Metastatic Lung Carcinoma in the Adrenal Gland (tissue), 1 donor: Measurements from ENCODE around the gene CCDC6.

DNA sequence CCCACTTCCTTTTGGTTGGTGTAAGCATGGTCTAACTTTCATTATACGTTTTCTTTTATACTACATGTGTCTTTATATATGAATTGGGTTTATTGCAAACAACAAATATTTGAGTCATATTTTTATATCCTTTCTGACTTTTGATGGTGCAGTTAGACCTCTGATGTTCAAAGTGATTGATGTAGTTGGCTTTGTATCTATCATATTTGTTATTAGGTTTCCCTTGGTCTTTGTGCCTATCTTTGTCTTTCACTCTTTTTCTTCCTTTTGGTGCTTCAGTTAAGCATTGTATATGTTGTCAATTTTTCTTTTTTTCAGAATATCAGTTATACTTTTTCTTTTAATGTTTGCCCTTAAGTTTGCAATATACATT is 705.8 kb upstream of the ZWINT start:
- PRO-cap: no peak

- PRO-cap: no peak
These were observed 161.1 kb downstream of the IPMK start for GRCh38 chr10:58106374-58107158.

DNA sequence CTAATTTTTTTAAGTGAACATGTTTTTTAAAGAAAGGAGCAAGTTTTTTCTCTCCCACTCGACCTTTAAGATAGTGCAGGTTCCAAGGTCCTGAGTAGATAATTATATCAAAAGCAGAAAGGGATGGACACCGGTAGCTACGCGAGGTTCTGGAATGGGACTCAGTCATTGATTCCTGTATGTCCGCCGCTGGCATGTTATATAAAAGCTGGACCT is 495 bp upstream of the CISD1 start:
- PRO-cap: no peak

- PRO-cap: no peak
These were observed 7.8 kb upstream of the UBE2D1 start for GRCh38 chr10:58327015-58327423.

DNA sequence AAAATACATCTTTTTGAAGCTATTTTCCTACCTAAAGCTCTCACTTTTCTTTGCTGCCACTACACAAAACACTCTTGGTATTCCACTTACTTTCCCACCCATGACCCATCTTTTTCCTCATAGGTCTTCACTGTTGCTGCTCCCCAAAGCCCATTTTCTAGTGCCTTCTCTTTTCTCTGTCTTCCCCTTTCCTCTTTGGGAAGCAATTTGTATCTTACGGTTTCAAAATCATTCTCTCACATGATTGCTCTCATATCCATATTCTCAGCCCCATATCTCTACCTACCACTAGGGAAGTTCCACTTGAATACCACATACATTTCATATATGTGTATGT is 3.2 kb upstream of the UBE2D1 start:
- PRO-cap: no peak

DNA sequence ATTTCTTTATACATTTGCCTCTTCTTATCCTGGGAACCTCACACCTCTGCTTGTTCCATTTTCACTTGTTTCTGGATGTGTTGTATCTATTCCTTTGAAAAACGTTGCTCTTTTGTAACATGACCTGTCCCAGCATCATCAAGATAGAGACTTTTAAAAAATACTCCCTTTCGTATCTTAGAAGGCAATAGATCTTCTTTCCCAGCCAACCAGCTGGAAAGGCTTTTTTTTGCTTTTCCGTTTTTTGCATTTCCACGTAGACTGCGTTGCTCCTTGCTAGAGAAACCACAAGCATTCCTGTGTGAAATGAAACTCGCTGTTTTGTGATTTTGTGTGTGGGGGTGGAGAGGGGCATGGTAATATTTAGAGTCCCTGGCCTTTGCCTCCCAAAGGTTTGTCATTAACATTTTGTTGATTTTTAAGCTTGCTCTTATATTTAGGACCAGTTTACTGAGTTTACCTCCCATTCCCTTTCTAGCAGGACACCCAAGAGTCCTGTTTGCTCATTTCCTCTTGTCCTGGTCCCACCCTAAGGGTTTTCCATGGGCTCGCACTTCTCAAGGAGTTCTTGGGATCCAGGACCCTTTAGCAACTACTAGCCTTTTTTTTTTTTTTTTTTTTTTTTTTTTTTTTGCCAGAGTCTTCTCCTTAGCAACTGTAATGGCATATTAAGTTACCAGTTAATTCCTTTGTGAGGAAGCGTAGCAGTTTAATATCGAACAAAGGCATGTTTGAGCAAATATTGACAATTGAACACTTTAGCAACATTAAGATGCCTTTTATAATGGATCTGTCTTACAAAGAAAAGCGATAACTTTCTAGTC is 243.6 kb downstream of the BICC1 start:
- PRO-cap: no peak

- PRO-cap: no peak
These were observed 717 bp downstream of the FAM13C start for GRCh38 chr10:59361613-59362050.

GRCh38 chr10:59812431-59812951 is 59.2 kb upstream of the MRLN start:
- PRO-cap: no peak

DNA sequence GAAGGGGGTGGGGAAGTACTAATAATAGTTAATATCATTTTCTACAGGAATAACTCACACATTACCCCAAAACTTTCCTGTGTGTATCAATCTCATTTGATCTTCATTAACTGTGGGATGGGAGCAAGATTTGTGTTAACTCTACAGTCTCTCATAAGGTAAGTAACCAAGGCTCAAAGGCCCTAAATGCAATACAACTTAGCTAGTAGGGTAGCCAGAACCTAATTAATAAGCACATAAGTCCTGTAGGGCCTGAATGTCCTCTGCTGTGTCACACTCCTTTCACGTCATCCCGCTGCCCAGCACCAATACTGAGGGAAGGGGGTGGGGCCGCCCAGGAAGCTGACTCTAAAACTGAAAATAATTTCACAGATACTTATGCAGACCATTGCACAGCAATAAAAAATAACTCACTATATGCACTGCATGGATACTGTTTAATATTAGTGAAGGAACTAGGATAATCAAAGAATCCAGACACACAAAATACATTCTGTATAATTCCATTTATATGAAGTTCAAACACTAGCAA is 13.7 kb downstream of the CCDC6 start:
- PRO-cap: no peak

GRCh38 chr10:59894068-59894680 is 12.2 kb downstream of the CCDC6 start:
- PRO-cap: no peak

DNA sequence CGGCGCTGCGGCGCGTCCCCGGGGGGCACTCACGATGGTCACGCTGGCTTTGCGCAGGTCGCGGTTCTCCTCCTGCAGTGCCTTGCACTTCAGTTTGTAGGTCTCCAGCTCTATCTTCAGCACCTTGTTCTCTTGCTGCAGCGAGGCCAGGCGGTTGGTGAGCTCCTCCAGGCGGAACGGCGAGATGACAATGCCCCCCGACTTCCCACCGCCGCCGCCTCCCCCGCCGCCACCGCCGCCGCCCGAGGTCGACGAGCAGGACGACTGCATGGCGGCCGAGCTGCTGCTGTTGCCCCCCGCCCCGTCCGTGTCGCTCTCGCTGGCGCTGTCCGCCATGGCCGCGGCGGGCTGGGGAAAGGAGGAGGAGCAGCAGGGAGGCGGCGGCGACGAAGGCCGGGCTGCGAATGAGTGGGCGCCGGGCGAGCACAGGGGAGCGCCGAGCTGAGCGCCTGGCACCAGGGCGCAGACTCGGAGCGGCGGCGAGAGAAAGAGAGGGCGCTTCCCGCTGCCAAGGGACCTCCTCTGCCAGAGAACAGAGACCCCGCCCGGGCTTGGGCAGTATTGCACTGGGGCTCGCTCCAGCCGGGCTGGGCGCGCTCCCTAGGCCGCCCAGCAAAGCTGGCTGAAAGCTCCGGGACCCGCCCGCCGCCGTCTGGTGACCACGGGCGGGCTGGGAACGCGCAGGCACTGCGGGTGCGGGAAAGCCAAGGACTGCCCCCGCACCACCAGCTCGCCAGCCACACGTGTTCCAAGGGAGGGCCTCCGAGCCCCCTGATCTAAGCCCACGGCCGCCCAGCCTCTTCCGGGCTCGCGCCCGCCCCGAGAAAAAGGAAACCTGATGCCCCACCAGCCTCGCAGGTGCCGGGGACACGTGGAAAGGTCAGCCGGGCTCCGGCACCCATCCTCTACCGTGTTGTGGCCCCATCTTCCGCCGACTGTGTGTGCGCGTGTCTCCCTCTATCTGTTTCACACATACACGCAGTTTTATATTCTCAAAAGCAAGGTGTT is at the start of gene CCDC6:
CCDC6 (minus strand) TSS at position 468 of the 1,008 bp plus-strand sequence.
- PRO-cap: bidirectional peak, plus-strand start at position 415 of the sequence, minus-strand start at position 406 of the sequence; bidirectional peak, plus-strand start at position 465 of the sequence, minus-strand start at position 481 of the sequence; bidirectional peak, plus-strand start at position 615 of the sequence, minus-strand start at position 524 of the sequence; bidirectional peak, plus-strand start outside the sequence, minus-strand start at position 915 of the sequence

DNA sequence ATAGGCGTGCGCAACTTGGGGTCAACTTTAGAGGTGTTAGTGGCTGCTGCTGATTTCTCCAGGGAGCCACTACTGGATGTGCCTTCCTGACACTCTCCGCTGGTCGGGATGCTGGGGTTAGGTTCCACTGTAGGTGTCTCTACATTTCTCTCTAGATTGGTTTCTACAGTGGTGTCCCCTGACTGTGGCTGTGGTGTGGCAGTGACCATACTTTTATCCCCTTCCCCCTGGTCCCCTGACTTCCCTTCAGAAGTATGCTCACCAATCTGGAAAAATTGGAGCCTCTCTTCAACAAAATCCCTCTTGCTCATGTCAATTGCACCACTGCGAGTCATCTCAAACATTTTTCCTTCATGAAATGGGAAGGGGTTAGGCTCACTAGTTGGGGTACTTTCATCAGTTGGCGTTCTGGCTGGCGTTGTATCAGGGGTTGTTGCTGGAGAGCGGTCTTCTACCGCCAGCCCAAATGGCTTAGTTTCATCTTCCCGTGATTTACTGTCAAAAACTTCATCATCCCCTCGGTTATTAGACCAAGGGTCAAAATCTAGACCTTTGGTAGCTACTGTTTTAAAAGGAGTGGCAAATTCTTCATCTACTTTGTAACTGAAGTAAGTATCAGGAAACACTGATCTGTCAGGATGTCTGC is 163.5 kb upstream of the CCDC6 start:
- PRO-cap: no peak

DNA sequence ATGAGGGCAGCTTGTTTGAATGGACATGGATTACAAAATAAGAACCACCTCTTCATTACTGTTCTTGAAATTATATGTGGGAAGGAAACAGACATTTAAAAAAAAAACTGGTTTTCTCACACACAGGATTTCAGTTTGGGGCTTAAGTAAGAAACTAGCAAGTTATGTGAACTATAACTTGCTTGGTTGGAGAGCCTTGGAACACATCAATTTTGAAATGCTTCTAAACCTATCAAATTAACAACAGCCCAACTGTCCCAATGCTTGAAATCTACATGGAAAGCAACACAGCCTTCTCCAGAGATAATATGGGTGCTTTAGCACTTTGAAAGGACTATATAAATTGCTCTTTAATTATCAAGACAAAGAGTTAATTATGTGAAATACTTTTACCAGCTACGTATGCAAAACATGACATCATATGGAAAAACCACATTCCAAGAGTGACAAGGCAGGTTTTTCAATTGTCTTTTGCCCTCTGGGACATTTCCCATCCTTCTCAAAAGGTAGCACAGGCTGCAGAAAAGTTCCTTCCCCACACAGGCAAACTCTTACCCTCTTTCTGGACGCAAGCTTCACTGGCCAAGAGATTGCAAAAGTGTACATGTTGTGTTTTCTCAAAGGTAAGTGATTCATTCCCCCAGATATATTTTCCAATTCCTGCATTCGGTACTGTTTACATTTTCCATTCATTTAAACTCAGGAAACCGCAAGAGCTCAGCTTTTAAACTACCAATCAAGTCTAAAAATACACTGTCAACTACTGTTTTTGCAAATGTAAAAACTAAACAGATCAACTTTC is 233.3 kb upstream of the CCDC6 start:
- PRO-cap: no peak

- PRO-cap: no peak
These were observed 121.9 kb downstream of the ANK3 start for GRCh38 chr10:60267691-60268331.

GRCh38 chr10:60481145-60481602 is 91.5 kb upstream of the ANK3 start:
- PRO-cap: no peak

- PRO-cap: no peak
These were observed 56.2 kb downstream of the TMEM26 start for GRCh38 chr10:61396910-61397480.

GRCh38 chr10:61455688-61456029 is 2.5 kb upstream of the TMEM26 start:
- PRO-cap: no peak

- PRO-cap: no peak
These were observed 62.7 kb downstream of the ARID5B start for GRCh38 chr10:61963987-61964797.

- PRO-cap: no peak
These were observed 71.6 kb downstream of the ARID5B start for GRCh38 chr10:61973027-61973583.

DNA sequence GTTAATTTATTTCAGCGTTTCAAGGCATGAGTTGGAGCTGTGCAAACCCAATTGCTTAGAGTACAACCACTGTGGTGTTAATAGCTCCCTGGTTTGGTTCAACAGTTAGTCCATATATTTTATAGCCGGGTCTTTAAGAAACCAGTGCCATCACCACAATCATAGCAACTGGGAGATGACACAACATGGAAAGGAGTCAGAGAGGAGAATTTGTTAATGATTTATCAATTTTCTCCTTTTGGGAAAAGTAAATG is 120.1 kb downstream of the ARID5B start:
- PRO-cap: no peak